ENCODE data around the genes CELA3B, EPHA8 and TCEA3.

DNA sequence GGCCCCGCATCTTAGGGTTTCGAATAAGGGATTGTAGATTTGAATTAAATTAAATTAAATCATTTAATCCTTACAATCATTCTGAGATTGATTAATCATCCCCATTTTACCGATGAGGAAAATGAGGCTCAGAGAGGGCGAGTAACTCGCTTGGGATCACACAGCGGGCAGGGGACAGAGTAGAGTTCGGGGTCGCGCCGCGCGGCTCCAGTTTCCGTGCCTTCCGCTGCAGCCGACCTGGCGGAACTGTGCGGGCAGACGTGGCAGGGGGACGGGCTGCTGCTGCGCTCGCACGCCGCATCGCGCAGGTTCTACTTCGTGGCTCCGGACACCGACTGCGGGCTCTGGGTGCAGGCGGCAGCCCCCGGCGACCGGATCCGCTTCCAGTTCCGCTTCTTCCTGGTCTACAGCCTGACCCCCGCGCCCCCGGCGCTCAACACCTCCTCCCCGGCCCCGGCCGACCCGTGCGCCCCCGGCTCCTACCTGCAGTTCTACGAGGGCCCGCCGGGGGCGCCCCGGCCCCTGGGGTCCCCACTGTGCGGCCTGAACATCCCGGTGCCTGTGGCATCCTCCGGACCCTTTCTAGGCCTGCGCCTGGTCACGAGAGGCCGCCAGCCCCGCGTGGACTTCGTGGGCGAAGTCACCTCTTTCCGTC lies 2.2 kb downstream of the LDLRAD2 start:
- RRBS = 19% methylated on average over 15 of the region's 61 CpGs

DNA sequence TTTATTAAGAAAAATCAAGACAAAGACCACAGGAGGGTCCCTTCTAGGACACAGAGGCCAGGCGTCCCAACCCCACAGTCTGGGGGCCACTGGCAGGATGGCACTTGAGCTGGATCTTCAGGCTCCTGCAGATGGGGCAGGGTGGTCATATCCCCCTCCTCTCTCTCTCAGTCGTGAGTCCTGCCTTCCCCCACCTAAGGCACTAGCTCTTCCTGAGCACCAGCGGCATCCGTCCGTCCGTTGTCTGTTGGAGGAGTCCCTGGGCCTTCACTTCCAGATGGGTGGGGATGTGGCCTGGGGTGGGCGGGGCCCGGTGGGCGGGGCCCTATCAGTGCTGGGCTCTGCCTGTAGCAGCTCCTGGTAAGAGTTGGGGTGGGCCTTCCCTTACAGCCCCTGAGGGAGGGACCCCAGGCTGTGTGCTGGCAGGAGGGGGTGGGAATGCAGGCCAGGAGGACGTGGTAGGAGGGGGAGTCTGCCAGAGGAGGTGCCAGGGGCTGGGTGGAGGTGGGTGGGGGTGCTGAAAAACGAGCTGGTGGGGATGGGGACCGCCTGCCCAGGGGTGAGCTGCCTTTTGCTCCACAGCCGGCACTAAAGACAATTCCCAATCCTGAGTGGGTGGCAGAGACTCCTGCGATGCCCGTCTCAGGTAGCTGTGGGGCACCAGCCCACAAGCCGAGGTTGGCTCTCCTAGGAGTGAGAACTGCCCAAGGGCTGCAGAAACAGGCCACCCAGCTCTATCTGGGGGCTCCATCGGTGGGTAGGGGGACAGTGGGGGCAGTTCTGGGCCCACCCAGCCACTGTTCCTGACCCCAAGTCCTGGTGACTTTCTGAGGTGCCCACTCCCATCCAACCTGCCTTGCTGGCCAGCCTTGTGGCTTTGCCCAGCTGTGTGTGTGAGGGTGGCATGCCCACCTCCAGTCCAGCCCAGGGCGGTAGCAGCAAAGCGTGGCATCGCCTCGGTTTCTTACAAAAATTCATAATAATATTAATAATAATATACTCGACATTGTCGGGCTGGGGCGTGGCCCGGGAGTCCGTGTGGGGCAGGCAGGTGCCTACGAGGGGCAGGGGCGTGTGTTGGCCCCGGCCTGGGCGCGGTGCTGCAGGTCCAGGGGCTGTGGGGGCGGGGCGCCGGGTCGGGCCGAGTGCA lies 10.6 kb downstream of the LDLRAD2 start:
- RRBS = 95% methylated on average over 12 of the region's 36 CpGs

DNA sequence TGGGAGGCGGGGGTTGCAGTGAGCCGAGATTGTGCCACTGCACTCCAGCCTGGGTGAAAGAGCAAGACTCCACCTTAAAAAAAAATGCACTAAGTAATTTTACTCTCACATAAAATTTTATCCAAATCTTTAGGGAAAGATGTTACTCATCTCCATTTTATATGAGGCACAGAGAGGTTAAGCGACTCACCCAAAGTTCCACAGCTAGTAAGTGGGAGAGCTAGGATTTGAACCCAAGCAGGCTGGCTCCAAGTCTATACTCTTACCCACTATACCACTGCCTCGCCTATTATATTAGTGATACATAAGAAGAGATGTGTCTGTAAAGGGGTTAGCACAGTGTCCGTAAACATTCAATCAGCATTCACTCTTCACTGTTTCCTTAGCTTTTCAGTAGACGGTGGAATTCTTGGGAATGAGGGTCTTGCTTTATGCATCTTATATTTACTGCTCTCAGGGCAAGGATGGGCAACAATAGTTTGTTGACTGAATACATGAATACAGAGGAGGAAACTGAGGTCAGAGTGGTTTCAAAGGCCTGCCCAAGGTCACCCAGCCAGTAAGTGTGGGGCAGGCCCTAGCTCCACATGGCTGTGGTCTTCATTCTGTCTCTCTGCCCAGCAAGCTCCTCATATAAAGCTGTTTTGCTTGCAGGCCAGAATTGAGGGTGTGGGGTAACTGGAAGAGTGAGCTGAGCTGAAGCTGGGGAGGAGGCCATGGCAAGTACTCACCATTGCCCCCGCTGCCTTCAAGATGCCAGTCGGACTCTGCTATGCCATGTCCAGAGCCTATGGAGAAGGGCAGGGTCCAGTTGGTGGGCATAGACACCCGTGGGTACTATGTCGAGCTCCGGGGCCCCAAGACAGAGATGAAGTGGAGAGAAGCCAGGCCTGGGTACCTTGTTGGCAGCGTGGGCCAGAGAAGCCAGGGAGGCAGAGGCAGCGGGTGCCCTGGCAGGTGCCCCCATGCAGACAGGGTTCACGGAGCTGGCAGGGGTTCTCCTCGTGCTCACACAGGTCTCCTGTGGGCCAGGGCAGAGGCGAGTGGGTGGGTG lies 15.4 kb downstream of the LDLRAD2 start:
- RRBS = no CpG with 5 or more reads among the region's 16 CpGs

DNA sequence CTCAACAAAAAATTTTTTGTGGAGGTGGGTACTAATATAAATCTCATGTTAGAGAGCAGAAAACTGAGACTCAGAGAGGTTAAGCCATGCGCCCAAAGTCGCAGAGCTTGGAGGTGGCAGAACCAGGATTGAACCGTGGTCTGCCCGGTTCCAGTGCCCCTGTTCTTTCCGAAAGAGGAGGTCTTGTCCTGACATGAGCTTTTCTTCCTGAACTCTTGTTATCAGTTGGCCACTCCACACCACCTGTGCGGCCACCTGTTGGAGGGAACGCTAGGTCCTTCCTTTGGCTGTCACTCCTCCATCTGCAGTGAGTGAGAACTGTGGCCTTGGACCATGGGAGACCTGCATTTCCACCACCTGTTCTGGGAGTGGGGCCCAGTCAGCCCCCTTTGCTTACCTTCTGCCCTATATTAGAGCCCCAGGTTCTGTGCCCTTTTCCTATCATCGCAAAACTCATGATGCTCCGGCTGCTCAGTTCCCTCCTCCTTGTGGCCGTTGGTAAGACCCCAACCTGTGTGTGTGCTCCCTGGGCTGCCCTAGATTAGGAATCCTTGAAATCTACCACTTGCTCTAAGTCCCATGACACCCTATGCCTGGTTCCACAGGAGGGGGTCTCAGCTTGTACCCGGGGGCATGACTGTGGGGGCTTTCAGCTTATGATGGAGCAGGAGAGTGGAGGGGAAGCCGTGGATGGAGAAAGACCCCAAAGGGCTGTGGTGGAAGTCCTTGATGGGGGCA lies at the start of gene CELA3B:
Gene CELA3B (plus strand): TSS at position 438 of the 738 bp plus-strand sequence.
- RRBS = no CpG with 5 or more reads among the region's 12 CpGs

- RRBS = no CpG with 5 or more reads among the region's 13 CpGs
These were observed 4.1 kb downstream of the CELA3A start for GRCh38 chr1:22005423-22006013.

GRCh38 chr1:22045873-22046197 lies 6.7 kb upstream of the CDC42 start:
- RRBS = no CpG with 5 or more reads among the region's 1 CpG

DNA sequence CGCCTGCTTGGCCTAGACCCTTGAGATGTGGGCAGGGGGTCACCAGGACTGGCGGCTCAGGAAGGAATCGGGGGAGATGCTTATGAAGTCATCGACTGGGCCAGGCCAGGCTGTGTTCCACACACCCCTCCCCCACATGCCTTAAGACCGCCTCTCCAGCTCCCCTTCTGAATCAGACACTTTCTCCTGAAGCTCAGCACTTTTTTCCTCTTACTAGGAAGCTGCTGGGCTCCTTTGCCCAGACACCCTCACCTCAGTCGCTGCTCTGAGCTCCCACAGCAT lies 28.2 kb downstream of the WNT4 start:
- RRBS = no CpG with 5 or more reads among the region's 6 CpGs

- RRBS = no CpG with 5 or more reads among the region's 5 CpGs
These were observed 116.9 kb upstream of the WNT4 start for GRCh38 chr1:22259852-22260117.

GRCh38 chr1:22376513-22376887 lies 75.2 kb upstream of the ZBTB40 start:
- RRBS = no CpG with 5 or more reads among the region's 8 CpGs

- RRBS = no CpG with 5 or more reads among the region's 8 CpGs
These were observed 23.1 kb upstream of the ZBTB40 start for GRCh38 chr1:22428466-22429046.

- RRBS = 4% methylated on average over 53 of the region's 75 CpGs
These were observed at the start of gene EPHA8 for GRCh38 chr1:22563202-22563663. EPHA8 (plus strand) TSS chr1:22563489.

DNA sequence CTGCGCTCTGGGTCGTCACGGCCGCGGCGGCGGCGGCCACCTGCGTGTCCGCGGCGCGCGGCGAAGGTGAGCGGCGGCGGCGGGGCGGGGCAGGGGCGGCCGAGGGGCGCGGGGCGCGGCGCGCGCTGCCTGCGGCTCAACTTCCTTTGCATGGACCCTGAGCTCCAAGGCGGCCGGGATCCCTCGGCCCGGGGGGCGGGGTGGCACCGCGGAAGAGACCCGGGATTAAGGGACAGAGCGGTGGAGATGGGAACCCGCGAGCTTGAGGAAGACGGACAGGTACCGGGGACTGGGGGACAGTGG lies 326 bp downstream of the EPHA8 start:
- RRBS = 4% methylated on average over 6 of the region's 43 CpGs

DNA sequence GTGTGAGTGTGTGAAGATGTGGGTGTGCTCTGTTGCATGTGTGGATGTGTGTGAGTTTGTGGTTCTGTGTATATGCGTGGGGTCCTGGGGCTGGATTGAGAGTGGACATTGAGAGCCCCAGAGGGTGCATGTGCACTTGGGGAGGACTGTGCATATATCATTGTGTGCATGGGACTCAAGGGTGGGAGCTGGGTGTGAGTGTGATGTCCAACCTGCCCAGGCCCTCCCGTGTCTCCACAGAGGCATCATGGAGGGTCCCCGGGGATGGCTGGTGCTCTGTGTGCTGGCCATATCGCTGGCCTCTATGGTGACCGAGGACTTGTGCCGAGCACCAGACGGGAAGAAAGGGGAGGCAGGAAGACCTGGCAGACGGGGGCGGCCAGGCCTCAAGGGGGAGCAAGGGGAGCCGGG lies 947 bp downstream of the C1QA start:
- RRBS = no CpG with 5 or more reads among the region's 10 CpGs

DNA sequence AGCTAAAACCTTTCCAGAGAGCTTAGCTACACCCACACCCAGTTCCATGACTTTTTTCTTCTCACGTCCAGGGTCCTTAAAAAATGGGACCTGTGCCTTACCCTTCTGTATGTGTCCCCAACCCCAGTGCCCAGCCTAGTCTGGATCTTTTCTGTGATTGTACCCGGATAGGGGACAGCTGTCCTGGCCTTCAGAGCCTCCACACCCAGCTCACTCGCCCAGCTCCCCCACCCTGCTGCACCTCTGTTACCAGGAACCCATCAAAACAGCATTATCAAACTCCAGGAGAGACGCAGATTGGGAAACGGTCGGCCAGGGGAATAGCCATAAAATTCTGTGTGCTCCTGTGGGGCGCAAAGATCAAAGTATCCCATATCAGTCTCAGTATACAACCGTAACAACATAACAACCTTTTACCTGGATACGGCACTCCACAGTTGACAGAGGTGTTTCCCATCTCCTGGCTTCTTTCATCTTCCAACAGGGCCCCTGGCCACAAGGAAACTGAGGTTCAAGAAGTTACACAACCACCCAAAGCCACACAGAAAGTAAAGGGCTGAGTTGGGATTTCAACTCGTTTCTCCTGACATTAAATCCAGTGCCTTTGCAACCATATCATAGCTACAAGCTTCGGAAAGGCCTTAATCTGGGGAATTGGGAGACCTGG lies 8.4 kb upstream of the EPHB2 start:
- RRBS = no CpG with 5 or more reads among the region's 11 CpGs

DNA sequence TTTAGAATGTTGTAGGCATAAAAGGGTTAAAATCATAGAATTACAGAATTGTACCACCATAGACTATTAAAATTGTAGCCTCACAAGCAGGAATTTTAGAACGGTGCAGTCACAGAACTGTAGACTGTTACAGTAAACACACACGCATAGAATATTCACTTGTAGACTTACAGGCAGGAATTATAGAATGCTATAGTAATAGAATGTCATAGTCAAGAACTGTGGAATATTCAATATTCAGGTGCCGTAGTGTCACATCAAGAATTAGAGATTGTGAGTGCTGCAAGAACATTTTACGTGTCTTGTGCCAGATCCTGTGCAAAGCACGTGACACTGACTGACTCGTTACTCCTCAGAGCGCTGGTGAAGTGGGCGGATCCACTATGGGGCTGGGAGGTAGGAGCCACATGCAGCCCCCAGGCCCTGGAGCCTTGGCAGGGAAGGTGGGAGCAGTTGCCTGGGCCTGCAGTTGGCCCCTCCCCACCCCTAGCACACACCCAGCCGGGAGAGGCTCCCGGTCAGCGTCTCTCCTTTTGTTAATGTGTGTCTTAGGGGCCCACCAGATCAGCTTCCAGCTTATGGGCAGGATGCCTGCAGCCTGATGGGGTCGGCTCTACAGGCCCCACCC lies 118.3 kb downstream of the EPHB2 start:
- RRBS = no CpG with 5 or more reads among the region's 12 CpGs

GRCh38 chr1:23188690-23189194 lies 28.6 kb downstream of the HTR1D start:
- RRBS = no CpG with 5 or more reads among the region's 6 CpGs

DNA sequence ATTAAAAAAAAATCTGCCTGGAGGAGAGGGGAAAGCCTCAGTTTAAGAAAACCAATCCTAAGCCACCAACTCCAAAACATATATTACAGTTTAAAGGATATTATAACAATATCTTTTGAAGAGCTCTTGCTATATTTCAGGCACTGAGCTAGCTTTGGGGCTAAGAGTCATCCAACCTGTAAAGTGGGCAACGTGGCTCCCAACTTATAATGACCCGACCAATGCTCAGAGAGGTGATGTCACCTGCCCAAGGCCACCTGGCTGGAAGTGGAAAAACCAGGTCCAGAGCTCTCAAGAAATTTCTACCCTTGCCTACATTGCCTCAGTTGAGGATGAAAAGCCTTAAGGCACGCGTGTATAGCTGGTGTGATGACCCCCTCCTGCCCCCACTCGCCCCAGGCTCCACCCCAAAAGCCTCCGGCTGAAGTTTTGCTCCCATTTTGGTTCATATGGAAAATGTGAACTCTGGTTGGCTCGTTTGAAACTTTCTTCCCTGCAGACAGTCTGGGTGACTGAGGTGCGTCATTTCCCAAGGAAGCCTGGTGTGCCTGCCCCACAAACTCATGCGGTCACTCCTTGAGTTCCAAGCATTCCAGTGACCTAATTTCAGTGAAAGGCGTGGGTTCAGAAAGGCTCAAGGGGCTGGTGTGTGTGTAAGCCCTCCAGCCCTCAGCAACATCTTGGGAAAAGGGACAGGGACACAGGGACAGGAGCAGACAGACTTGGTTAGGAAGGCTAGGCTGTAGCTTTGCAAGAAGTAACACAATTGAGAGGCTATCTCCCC lies 20.6 kb downstream of the HTR1D start:
- RRBS = no CpG with 5 or more reads among the region's 10 CpGs

- RRBS = 94% methylated on average over 6 of the region's 27 CpGs
These were observed 24.1 kb upstream of the ZNF436 start for GRCh38 chr1:23393344-23394555.

DNA sequence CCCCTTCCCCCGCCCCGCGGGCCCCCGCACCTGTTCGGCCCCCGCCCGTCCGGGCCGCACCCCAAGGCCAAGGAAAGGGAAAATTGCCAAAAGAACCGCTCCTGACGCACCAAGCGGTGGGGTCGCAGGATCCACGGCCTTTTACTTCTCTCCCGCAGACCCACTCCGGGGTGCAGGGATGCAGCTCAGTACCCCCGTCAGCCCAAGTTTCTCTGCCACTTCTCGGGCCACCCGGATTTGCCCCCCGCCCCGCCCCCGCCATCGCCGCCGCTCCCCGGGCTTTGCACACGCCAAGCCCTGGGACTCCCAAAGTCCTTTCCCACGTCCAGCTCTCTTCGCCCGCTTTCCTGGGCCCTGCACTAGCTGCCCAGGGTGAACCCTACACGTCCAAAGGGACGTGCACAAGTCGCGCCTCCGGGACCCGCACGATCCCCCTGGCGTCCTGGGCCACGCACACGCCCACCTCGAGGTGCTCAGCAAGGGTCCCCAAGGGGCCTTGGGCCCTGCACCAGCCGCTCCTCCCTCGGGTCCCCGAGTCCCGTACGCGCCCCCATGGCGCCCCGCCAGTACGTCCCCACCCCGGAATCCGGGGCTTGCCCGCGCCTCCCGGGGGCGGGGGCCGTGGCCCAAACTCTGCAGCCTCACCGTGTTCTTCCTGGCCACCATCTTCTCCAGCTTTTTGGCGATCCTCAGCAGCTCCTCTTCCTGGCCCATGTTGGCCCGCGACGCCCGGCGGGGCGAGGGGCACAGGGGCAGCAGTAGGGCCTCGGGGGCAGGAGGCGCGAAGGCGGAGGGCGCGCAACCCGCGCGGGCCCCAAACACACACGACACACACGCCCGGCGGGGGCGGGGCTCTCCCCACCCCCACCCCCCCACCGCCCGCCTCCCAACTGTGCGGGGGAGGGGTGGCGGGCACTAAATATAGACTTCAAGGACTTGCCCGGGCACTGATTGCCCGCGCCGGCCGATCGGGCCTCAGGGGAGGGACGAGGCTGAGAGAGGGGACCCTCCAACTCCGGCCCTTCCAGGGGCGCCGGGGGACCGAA lies at the start of gene TCEA3:
Gene TCEA3 (minus strand): TSS at position 829 of the 1,046 bp plus-strand sequence.
- RRBS = 3% methylated on average over 37 of the region's 94 CpGs